Measurements from ENCODE around the genes ZP3 and POMZP3.

- RRBS, result no CpG with 5 or more reads among the region's 15 CpGs
Observed at GRCh38 chr7:75892690-75893352, 14.0 kb downstream of the RHBDD2 start.

- RRBS, result no CpG with 5 or more reads among the region's 6 CpGs
Observed at GRCh38 chr7:75934305-75934897, 19.4 kb downstream of the POR start.

DNA sequence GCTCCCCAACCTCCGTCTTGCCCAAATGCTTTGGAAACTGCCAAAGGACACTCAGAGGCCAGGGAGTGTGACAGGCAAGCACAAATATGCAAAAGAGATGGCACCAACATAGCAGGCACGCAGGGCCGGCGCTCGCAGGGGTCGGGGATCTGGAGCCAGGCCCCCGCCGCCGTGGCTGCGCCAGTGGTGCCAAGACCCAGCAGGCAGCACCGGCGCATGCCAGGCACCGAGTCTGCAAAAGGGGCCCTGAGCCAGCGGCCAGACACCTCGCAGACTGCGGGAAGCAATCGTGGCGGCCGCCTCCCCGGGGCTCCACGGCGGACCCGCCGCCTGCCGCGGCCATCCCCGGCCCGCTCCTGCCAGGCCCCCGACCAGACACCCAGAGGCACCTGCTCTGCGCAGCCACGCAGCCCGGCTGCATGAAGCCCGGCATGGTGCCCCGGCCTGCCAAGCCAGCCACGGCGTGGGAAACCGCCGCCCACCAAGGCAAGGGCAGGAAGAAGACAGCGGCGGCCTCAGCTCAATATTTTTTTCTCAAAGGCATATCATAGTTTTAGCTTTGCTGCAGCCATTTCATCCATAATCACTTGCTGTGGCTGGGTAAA, 51.4 kb upstream of the SRRM3 start:
- RRBS, result 58% methylated on average over 10 of the region's 40 CpGs

DNA sequence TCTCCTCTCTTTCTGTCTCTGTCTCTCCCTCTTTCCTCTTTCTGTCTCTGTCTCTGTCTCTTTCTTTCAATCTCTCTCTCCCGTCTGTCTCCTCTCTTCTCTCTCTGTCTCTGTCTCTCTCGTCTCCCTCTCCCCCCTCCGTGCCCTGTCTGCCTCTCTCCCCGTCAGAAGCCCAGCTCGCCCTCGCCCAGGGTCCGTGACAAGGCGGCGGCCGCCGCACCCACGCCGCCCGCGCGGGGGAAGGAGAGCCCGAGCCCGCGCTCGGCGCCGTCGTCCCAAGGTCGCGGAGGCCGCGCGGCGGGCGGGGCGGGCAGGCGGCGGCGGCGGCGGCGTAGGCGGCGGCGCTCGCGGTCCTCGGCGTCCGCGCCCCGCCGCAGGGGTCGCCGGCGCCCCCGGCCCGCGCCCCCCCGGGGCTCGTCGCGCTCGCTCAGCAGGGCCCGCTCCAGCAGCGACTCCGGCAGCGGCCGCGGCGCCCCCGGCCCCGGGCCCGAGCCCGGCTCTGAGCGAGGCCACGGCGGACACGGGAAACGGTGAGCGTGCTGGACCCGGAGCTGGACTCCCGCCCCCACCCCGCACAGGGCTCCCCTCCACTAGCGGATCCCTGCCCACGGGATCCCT, 21.1 kb upstream of the HSPB1 start:
- RRBS, result 6% methylated on average over 16 of the region's 81 CpGs

- RRBS, result 10% methylated on average over 44 of the region's 95 CpGs
Observed at GRCh38 chr7:76282429-76283190, 19.9 kb upstream of the HSPB1 start.

- RRBS, result no CpG with 5 or more reads among the region's 32 CpGs
Observed at GRCh38 chr7:76291385-76292457, 10.8 kb upstream of the HSPB1 start.

DNA sequence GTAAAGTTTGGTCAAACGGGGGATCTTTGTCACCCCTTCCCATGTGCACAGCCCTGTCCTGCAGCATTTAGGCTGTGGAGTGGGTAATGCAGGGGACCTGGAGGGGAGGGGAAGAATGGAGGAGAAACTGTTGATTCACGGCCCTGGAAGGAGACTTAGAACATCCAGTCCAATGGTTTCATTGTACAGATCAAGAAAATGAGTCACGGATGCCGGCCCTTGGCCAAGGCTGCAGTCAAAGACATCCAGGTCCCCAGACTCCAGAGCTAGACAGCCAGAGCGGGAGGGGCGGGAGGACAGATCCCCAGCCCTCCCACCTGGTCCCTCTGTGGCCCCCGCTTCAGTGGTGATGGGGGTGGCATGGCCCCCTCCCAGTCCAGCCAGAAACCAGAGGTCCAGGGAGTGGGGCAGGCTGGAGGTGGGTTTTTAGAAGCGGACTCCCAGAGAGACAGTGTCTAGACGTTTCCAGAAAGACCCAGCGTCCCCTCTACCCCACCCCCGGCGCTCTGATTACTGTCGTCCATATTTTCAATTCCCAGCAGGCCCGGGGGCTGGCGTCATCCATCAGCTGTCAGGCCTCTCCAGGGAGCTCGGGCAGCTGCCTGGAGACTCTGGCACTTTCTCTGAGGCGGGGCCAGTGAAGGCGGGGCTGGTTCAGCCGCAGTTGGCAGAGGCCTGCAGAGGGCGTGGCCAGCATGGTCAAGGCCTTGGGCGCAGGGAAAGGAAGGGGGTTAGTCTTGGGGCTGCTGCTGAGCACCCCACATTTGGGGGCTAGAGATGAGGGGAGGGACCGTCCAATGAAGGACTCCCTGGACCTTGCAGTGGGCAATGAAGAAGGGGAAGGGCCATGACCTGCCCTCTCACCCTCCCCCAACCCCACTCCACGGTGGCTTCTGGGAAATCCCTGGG, 8.0 kb upstream of the HSPB1 start:
- RRBS, result no CpG with 5 or more reads among the region's 23 CpGs

DNA sequence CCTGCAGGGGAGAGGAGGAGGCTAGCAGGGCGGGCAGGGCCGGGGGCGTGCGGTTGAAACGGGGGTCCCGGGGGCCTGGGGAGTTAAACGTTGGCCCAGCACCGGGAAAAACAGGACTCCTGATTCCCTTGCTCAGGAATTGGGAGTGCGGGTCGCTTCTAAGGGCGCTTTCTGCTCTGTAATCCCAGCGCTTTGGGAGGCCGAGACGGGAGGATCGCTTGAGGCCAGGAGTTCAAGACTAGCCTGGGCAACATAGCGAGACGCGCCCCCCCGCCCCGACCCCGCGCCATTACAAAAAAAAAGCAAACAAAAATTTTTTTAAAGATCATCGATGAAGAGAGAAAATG, 592 bp downstream of the HSPB1 start:
- RRBS, result 9% methylated on average over 2 of the region's 23 CpGs

GRCh38 chr7:76327938-76328393, 25.5 kb downstream of the HSPB1 start:
- RRBS, result no CpG with 5 or more reads among the region's 12 CpGs

DNA sequence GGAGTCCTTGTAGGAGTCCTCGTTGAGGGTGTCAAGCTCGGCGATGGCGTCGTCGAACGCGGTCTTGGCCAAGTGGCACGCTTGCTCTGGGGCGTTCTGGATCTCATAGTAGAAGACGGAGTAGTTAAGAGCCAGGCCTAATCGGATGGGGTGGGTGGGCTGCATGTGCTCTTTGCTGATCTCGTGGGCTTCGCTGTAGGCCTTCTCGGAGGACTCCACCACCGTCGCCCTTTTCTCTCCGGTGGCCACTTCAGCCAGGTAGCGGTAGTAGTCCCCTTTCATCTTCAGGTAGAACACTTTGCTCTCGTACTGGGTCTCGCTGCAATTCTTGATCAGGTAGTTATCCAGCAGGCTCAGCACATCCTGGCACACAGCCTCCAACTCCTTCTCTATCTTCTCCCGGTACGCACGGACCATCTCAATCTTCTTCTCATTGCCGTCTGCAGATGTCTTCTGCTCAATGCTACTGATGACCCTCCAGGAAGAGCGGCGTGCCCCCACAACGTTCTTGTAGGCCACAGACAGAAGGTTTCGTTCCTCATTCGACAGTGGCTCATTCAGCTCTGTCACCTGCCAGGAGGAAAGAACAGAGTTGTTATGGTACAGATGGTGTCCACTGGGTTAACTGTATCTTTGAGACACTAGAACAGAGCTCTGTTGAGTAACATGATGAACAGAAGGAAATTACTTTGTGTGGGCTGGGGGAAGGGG, 27.3 kb downstream of the HSPB1 start:
- RRBS, result no CpG with 5 or more reads among the region's 30 CpGs

- RRBS, result 2% methylated on average over 17 of the region's 27 CpGs
Observed at GRCh38 chr7:76358388-76358573, 510 bp downstream of the YWHAG start.

DNA sequence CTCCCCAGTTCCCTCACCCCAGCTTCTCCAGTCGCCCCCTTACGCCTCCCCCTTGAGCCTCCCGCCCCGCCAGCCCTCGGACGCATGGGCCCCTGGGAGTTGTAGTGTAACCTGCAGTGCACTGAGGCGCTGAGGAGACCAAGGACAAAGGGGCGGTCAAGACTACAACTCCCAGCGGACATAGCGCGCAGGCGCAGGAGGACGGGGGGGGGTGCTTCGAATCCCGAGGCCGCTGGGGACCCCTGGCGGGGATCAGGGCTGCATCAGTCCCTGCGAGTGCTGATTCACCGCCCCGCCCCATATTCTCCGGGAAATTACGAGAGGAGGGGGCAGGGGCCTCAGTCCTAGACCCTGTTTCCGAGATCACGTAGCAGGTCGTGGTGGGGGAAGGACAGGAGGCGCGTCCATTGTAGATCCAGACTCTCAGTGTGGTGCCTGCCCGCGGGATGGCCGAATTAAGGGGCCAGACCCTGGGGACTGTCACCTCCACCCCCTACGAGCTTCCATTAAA, 472 bp upstream of the YWHAG start:
- RRBS, result no CpG with 5 or more reads among the region's 31 CpGs

DNA sequence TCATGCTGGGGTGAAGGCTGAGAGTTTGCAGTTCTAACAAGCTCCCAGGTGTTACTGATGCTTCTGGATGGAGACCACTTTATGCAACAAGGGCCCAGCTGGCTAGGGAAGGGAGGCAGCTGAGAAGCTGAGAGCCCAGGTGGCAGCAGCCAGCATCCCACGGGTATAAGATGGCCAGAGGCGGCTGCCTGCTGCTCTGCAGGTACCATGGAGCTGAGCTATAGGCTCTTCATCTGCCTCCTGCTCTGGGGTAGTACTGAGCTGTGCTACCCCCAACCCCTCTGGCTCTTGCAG, at the start of gene ZP3:
Gene ZP3, plus strand, starts transcription at position 193 of the 294 bp plus-strand sequence.
- RRBS, result no CpG with 5 or more reads among the region's 2 CpGs

GRCh38 chr7:76583825-76584490, 40.9 kb upstream of the SPDYE16 start:
- RRBS, result no CpG with 5 or more reads among the region's 5 CpGs

GRCh38 chr7:76626467-76626995, 548 bp downstream of the POMZP3 start:
- RRBS, result no CpG with 5 or more reads among the region's 39 CpGs

DNA sequence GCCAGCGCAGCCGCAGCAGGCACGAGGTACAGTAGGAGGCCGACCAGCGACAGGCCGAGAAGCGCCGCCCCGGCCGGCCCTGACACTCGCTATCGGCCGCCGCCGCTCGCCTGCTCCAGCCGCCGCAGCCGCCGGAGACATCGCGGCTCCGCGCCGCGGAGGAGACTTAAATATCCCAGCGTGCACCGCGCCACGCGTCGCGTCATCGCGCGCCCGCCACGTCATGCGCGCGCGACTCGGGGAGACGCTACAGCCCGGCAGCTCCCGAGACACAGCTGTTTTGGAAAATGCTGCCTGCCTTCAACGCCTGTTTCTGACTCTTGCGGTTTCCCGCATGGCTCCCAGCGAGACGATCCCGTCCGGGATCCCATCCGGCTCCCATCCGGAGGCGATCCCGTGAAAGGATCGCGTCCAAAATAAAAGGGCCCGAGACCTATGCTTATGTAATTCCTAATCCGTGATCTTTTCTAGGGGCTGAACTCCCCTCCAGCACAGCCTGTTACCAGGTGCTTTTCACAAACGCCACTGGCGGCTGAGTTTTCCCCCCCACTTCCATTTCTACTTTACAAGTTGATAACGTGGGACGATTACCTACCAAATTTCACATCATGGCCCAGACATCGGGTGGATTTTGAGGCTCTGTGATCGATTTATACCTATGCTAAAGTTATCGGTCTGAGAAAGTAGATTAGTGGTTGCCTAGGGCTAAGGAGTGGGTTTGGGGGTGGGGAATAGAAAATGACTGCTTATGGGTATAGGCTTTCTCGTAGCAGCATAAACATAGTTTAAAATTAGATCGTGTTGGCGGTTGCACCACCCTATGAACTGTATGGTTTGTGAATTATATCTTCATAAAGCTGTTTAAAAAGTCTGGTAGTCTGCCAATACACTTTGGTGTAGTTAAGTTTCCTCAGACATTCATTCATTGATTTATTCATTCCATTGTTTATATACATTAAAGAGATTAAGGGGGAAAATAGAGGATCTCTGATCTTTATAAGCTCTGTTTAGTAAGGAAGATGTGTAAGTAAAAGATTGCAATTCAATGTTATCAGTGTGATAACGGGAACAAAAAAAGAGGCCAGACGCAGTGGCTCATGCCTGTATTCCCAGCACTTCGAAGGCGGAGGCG, at the start of gene POMZP3:
Gene POMZP3, minus strand, starts transcription at position 168 of the 1,132 bp plus-strand sequence.
- RRBS, result no CpG with 5 or more reads among the region's 76 CpGs

DNA sequence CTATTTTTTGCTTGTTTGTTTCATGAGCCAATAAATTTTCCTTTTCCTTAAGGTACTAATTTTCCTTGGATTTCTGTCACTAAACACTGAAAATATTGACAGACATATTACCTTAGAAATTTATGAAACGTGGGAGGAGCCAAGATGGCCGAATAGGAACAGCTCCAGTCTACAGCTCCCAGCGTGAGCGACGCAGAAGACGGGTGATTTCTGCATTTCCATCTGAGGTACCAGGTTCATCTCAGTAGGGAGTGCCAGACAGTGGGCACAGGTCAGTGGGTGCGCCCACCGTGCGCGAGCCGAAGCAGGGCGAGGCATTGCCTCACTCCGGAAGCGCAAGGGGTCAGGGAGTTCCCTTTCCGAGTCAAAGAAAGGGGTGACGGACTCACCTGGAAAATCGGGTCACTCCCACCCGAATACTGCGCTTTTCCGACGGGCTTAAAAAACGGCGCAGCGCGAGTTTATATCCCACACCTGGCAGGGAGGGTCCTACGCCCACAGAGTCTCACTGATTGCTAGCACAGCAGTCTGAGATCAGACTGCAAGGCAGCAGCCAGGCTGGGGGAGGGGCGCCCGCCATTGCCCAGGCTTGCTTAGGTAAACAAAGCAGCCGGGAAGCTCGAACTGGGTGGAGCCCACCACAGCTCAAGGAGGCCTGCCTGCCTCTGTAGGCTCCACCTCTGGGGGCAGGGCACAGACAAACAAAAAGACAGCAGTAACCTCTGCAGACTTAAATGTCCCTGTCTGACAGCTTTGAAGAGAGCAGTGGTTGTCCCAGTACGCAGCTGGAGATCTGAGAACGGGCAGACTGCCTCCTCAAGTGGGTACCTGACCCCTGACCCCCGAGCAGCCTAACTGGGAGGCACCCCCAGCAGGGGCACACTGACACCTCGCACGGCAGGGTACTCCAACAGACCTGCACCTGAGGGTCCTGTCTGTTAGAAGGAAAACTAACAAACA, 101.6 kb upstream of the POMZP3 start:
- RRBS, result no CpG with 5 or more reads among the region's 35 CpGs

DNA sequence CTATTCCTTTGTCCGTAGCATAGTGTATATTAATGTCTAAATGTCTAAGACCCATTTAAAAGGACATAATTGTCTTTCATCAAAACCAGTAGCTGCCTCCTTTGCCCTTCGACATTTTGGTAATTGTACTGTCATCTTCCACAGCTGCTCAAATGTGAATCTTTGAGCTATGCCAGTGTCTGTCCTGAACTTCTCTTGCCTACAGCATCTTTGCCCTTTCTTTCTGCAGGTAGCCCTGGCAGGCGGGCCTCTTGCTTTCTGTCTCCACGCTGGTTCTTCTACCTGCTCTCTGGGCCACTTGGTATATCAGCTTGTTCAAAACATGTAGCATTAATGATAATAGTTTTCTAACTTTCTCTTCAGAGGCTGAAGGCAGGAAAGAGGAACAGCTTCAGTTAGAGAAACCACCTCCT, 806 bp upstream of the FGL2 start:
- RRBS, result no CpG with 5 or more reads among the region's 4 CpGs

DNA sequence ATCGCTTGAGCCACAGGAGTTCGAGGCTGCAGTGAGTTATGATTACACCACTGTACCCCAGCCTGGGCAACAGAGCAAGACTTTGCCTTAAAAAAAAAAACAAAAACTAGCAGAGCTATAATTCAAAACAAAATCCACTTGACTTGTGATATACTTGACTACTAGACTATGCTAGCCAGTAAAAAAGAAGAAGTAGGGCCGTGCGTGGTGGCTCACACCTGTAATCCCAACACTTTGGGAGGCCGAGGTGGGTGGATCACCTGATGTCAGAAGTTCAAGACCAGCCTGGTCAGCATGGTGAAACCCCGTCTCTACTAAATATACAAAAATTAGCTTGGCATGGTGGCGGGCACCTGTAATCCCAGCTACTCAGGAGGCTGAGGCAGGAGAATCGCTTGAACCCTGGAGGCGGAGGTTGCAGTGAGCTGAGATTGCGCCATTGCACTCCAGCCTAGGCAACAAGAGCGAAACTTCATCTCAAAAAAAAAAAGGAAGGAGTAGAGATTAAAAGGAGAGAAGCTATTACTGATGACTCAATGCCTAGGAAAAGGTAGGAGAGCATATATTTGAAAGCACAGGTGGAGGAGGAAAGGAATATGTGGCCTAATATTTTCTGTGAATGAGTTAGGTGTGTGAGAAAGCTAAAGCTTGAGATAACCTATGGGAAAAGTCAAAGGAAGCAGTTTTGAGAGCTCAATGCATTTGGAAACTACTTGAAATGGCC, 26.0 kb upstream of the FGL2 start:
- RRBS, result no CpG with 5 or more reads among the region's 11 CpGs

- RRBS, result no CpG with 5 or more reads among the region's 6 CpGs
Observed at GRCh38 chr7:77244405-77244990, 44.9 kb upstream of the FGL2 start.

All from GM19239 (cell line).